Progenitor cell of endocrine pancreas (in vitro differentiated cells): ENCODE data around the genes POTEJ, AMER3 and ARHGEF4.

DNA sequence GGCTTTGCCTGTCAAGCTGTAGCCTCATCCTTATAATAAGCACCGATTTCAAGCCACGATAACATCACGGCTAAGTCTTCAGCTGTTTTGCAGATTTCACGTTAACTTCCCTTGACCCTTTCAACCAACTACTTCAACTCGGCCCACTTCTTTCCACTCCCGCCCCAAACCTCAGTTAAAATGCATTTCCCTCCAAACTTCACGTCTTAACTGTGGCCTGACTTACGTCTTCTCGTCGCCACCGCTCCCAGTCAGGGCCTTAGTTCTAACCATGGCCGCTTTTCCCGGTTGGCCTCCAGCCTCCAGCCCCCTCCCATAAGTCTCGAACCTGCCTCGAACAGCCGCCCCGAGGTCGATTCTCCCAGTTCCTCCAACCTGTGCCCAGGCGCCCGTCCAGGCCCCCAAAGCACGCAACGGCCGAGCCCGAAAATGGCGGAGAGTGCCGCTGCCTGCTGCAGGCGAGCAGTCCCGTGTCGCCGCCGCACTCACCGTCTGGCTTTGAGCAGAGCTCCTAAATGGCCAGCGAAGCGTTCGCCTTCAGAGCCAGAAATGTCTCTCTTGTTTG, 366 bp downstream of the WDR33 start:
- PRO-cap: bidirectional peak, plus-strand start at position 364 of the sequence, minus-strand start at position 140 of the sequence; bidirectional peak, plus-strand start at position 465 of the sequence, minus-strand start at position 441 of the sequence

DNA sequence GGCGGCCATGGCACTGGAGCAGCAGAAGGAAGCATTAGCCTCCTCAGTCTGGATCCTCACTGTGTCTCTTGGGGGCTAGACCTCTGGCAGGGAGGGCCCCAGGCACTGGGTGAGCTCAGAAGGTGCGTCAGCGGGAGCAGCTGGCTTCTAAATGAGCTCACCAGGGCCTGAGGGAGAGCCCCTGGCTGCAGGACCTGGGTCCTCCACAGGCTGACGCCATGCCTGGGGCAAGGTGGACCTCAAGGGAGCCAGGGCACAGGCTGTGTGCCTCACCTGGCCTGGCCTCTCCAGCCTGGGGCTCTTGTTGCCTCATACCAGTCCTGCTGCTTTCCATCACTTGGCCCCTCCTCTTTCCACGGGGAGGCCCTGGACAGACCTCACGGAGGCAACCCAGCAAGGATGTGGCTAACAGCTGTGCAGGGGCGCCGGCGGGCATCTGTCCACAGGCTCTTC, 27.2 kb downstream of the HS6ST1 start:
- PRO-cap: no peak

DNA sequence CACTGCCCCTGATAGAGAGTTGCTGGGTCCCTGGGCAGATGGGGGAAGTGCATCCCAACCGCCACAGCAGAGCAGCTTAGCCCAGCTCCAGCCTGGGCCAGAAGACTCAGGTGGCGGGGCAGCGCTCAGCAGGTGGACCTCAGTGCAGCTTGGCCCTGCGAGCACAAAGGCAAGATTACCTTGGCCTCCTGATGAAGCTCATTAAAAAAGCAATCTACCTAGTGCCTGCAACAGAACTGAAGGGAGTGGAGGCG, 3.1 kb downstream of the HS6ST1 start:
- PRO-cap: no peak

DNA sequence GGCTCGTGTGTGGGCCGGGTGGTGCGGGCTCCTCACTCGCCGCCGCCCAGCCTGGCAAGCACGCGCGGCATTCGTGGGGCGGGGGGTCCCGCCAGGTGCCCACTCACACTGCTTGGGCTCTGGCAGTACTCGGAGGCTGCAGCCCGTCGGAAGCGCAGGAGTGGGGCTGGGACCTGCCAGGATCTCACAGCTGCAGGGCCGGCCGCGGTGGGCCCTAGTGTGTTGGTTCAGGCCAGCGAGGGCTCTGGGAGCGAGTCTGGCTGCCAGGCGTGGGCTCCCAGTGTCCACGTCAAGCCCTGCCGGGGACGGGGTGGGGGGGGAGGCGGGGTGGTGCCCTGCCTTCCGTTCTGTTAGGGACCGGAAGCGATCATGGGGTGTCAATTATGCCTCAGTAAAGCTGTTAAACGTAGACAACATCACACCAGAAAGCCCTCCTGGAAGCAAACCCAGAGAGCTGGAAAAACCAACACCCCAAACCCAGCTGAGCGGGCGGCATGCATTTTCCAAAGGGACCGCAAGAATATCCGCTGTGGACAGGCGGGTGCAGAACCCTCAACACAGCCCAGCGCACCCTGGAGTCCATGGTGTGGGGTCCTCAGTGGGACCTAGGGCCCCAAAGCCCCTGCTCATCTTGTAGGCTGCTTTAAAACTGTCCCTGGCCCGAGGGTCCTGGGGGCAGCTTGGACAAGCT, 1.2 kb upstream of the HS6ST1 start:
- PRO-cap: no peak

DNA sequence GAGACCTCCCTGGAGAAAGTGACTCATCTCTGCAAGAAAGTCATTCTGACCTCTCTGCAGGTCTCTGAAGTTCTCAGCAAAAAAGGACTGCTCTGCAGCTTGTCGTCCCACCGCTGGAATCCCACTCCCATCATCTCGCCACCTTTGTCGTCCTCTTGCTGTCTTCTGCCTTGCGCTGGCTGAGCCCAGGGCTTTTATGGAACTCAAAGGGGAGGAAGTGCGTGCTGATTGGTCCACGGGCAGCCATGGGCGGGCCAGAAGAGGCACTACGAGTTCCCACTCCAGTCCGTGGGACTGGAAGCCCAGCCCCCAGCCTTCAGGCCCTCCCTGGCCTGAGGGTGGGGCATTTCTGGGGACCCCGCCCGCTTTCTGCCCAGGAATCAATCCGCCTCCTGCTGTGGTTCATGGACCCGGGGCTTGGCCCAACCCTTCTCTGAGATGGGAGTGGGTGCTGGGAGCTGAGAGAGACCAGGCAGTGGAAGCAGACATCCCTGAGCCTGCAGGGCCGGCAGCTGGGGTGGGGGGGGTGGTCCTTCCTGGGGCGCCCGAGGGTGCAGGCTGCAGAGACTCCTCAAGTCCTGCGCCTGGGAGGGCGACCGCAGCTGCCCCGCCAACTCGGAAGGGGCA, 660.7 kb upstream of the RAB6C start:
- PRO-cap: bidirectional peak, plus-strand start at position 413 of the sequence, minus-strand start at position 167 of the sequence

DNA sequence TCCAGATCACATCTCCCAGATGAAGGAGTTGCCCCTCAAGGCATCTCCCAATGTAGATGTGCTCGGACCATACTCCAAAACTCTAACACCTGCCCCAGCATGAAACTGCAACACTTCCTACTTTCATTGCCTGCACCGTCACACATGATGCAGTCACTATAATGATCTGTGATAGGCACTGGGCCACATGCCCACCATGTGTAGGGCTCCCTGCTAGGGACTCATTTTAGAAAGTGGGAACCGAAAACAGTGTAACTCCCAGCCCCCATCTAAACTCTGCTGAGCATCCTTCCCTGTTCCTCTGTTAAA, 496.2 kb upstream of the RAB6C start:
- PRO-cap: no peak

DNA sequence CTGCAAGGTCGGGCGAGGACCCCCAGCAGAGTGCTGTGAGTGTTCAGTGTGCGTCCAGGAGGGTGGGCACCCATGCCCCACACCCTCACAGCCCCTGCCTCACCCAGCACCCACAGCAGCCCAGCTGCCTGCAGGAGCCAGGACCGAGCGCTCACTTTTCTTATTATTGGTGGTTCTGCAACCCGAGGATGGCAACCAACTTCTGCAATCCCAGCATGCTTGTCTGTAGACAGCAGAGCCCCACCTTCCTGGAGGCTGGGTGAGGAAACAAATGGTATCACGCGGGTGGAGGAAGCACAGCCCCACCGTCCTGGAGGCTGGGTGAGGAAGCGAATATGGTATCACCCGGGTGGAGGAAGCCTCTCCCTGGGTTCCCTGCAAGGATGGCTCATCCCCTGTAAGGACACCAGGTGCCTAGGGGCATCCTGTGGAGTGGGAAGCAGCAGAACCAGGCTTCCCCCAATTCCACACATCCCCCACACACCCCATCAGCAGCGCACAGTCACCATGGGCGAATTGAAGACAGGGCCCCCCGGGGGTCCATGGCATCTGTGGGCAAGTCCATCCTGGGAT, 220.6 kb upstream of the RAB6C start:
- PRO-cap: no peak

- PRO-cap: no peak
These were observed 44.6 kb upstream of the RAB6C start for GRCh38 chr2:129934810-129935299.

DNA sequence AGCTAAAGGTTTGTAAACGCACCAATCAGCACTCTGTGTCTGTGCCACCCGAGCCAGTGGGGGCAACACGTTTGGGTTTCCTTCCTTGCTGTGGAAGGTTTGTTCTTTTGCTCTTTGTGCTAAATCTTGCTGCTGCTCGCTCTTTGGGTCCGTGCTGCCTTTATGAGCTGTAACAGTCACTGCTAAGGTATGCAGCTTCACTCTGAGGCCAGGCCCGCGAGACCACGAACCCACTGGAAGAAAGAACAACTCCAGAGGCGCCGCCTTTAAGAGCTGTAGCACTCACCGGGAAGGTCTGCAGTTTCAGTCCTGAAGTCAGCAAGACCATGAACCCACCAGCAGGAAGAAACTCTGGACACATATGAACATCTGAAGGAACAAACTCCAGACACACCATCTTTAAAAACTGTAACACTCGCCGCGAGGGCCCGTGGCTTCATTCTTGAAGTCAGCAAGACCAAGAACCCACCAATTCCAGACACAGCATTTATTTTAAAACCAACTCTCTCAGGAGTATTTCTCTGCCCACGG, 13.8 kb downstream of the CCDC115 start:
- PRO-cap: unidirectional peak, minus-strand start at position 164 of the sequence

DNA sequence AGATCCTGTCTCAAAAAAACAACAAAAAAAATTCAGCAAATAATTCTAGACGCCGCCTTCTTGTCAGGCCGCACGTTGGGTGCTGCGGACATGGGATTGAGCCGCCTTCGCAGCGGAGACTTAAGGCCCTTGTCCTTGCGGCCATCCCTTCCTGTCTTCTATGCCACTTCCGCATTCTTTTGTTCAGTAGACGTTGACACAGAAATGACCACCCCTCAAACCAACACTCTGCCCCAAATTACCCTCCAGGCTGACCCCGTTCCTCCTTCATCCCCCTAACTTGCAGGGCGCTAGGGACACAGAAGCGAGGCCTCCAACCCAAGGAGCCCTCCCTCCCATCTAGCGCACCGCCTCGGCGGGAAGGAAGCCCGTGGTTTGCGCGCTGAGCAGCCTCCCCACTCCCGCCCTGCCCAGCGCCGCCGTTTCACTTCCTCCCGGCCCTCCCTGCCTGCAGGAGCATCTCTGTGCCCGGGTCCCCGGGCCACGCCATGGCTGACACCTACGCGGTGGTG, 16.0 kb downstream of the PTPN18 start:
- PRO-cap: bidirectional peak, plus-strand start at position 186 of the sequence, minus-strand start at position 162 of the sequence

GRCh38 chr2:130372315-130373079, 16.6 kb downstream of the PTPN18 start:
- PRO-cap: bidirectional peak, plus-strand start at chr2:130372713, minus-strand start at chr2:130372525

DNA sequence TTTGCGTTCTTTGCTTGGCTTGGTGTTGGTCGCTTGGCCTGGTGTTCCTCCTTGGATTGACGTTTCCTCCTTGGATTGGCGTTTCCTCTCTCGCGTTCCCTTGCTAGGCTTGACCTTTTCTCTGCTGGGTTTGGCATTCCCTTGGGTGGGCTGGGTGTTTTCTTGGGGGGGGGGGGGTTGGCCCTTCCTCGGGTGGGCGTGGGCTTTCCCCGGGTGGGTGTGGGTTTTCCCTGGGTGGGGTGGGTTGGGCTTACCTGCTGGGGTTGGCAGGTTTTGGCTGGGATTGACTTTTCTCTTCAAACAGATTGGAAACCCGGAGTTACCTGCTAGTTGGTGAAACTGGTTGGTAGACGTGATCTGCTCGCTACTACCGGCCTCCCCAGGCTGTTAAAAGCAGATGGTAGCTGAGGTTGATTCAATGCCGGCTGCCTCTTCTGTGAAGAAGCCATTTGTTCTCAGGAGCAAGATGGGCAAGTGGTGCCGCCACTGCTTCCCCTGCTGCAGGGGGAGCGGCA, at the start of gene POTEJ:
Gene POTEJ (plus strand): TSS at position 305 of the 515 bp plus-strand sequence.
- PRO-cap: no peak

DNA sequence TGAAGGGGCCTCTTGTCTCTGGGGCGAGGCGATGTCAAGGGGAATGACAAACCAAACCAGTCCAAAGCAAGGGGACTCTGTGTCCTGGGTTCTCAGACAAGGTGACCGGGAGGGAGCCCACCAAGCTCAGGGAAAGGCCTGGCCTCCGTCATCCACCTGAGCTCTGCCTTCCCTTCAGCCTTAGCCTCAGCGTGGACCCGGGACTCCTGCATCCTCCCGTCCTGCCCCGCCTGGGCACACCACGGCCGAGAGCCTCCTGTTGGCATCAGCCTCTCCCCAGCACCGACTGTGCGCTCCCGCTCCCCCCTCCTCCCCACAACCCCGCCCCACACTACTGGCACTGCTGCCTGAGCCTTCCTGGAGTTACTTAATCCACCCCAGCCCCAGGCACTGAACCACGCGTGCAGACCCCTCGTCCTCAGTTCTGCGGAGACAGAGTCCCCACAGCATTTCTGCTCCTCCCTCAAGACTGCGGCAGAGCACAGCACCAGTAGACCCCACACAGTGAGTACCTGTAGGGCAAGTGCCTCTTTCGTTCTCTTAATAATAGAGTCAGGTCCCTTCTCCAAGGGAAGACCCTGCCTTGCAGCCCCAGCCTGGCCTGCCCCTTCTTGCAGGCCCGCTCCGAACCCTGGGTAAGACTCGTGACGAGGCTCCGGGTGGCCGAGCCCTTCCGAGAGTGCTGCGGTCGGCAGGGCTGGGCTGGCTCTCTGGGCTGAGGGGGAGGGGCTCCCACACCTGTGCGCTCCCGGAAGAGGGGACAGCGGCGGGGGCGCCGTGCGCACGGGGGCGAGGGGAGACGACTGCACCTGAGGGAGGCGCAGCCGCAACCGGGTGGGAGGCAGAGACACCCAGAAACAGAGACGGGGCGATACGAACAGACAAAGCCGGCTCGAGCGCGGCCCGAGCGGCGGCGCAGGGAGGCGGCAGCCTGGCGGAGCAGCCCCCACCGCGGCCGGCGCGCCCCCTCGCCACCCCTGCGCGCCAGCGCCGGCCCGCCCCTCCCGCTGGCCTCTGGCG, at the start of gene AMER3:
Gene AMER3 (plus strand): TSS at position 370 of the 1,020 bp plus-strand sequence.
- PRO-cap: unidirectional peak, plus-strand start at position 370 of the sequence; bidirectional peak, plus-strand start at position 884 of the sequence, minus-strand start at position 923 of the sequence

- PRO-cap: no peak
These were observed at the start of gene ARHGEF4 for GRCh38 chr2:130836657-130837645. TSS of gene ARHGEF4 (plus strand) at chr2:130836914.

- PRO-cap: no peak
These were observed 43.9 kb downstream of the FAM168B start for GRCh38 chr2:131049265-131049769.

GRCh38 chr2:131050008-131050491, 43.2 kb downstream of the FAM168B start:
- PRO-cap: no peak

GRCh38 chr2:131092791-131093300, 414 bp downstream of the FAM168B start:
- PRO-cap: bidirectional peak, plus-strand start at chr2:131093168, minus-strand start at chr2:131092997

GRCh38 chr2:131514087-131515260, 13.2 kb upstream of the CCDC74A start:
- PRO-cap: no peak

- PRO-cap: no peak
These were observed 93.3 kb upstream of the ANKRD30BL start for GRCh38 chr2:132254779-132255741.

DNA sequence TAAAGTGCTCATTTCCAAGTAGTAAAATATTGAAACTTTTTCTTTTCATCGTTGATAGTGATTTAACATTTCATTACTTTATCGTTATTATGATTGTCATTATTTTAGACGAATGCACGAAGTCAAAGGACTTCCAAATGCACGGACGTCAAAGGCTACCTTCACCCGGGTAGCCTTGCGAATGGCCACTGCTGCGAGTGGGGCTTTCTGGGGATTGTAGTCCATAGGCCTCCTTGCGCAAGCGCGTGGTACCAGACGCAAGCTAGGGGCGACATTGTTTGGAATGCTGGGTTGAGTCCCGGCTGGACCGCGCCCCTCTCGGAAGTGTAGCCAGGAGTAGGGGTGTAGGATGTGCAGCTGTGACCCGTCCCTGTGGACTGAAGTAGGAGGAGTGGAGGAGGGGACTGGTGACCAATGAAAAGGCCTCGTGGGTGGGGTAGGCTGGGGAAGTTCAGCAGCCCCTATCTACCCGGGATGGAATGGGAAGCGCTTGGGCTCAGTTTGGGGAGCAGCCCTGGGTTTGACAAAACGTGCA, 112.0 kb upstream of the GPR39 start:
- PRO-cap: bidirectional peak, plus-strand start at position 294 of the sequence, minus-strand start at position 172 of the sequence